Measurements from ENCODE around the gene TMEM9.

DNA sequence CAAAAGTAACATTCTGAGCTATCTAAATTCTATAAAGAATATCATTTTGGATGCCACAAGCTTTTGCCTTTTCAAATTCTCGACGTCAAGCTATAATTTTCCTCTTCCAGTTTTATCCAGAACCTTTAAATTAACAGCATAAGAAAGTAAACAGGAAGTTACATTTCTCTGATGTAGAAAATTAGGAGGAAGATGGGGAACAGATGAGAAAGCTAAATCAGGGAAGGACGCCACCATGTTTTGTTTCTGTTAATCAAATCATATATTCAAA, 8.9 kb upstream of the CAMSAP2 start:
- PRO-cap, 3 experiments = peak in 3 of 3 experiments; most common plus-strand start position 206 of the sequence (in 3)
- RAMPAGE, long total RNA, 2 experiments = no peak in any of the 2 experiments
- RRBS = no CpG with 5 or more reads among the region's 3 CpGs

DNA sequence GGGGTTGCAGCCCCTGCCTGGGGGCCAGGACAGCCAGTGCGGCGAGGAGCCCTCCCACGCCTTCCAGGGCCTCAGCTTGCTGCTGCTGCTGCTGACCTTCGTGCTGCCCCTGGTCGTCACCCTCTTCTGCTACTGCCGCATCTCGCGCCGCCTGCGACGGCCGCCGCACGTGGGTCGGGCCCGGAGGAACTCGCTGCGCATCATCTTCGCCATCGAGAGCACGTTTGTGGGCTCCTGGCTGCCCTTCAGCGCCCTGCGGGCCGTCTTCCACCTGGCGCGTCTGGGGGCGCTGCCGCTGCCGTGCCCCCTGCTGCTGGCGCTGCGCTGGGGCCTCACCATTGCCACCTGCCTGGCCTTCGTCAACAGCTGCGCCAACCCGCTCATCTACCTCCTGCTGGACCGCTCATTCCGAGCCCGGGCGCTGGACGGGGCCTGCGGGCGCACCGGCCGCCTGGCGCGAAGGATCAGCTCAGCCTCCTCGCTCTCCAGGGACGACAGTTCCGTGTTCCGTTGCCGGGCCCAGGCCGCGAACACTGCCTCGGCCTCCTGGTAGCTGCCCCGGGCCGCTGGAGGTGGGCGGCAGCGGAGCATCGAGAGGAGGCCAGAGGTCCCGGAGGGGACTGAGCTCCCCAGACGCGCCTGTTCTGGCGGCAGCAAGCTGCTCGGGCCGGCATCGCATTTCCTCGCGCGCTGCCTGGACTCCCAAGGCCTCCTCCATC, 949 bp downstream of the GPR25 start:
- PRO-cap, 3 experiments = no peak in any of the 3 experiments
- RAMPAGE, long total RNA, 2 experiments = no peak in any of the 2 experiments
- RRBS = 11% methylated on average over 26 of the region's 68 CpGs

- PRO-cap, 3 experiments = no peak in any of the 3 experiments
- RAMPAGE, long total RNA, 2 experiments = no peak in any of the 2 experiments
- RRBS = no CpG with 5 or more reads among the region's 6 CpGs
Measured at GRCh38 chr1:200899918-200900236, 5.2 kb downstream of the INAVA start.

DNA sequence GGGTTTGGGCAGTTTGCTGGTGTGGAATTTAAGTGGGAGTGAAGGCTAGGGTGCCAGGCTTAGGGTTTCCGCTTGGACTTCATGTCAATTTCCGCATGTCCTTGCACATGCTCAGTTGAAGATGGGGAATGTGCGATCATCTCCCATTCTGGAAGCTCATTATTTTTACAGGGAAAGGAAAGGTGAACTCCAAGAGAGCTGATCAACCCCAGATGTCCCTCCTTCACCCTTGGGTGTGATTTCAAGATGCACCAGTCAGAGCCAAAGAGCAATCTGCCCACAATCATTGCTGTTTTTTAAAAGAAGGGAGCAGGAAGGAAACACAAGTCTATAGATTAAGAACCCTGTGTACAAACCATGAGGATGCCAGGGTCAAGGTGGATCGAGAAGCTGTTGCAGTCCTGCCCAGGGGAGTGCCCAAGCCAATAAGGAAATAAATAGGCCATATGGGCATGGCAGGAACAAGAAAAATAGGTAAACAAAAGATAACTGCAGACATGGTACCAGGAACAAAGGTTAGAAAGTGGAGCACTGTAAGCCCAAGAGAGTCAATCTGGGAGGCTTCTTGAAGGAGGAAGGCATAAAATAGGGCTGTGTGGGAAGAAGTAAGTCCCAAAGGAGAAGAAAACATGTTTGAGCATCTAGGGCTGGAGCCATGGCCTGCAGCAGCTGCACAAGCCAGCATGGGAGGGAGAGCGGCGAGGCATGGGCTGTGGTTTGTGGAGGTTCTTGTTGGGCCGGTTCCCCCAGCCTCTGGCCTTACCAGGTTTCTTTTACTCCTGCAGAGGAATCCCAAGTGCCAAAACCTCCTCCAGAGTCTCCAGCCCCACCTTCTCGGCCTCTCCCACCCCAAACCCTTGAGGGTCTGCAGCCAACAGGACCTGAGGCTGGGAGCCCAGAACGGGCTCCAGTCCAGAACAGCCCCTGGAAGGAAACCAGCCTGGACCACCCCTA, 13.5 kb downstream of the INAVA start:
- PRO-cap, 3 experiments = no peak in any of the 3 experiments
- RAMPAGE, long total RNA, 2 experiments = no peak in any of the 2 experiments
- RRBS = no CpG with 5 or more reads among the region's 9 CpGs

DNA sequence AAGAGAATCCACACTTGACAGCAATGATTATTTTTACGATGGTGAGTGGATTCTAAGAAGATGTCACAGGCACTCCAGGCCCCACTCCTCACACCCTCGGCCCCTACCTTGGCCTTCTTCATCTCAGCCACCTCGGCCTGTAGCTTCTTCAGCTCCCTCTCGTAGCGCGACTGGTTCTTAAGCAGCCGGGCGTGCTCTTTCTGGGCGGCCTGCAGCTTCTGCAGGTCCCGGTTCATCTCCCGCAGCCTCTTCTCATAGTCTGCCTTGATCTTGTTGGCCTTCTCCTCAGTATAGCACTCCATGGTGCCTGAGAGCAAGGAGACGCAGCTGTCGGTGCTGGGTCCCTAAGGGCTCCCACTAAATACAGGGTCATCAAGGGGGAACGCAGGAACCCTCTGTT, 27.4 kb downstream of the KIF21B start:
- PRO-cap, 3 experiments = no peak in any of the 3 experiments
- RAMPAGE, long total RNA, 2 experiments = no peak in any of the 2 experiments
- RRBS = 93% methylated on average over 4 of the region's 14 CpGs

DNA sequence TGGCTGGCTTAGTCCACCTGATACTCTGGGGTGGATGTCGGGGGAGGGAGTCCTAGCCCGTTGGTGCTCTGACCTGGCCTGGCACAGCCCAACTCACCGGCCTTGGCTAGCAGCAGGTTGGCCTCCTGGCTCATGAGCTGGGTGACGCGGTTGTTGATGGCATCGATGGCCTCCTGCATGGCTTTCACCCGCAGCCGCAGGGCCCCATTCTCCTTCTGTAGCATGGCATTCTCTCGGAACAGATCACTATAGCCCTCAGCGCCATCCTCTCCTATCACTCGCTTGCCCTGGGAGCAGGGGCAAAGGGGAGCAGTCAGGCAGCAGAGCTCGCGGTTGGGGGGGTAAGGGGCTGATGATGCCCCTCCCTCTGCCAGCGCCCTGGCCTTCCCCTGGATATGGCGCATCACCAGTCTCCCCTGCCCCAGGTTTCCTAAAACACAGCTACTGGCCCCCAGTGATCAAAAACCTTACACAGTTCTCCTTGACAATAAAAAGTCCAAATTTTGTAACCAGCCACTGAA, 21.4 kb downstream of the KIF21B start:
- PRO-cap, 3 experiments = no peak in any of the 3 experiments
- RAMPAGE, long total RNA, 2 experiments = start-site peak on the minus strand in 1 of 2 experiments, centred at position 220 of the sequence, 27 reads per replicate
- RRBS = no CpG with 5 or more reads among the region's 15 CpGs

DNA sequence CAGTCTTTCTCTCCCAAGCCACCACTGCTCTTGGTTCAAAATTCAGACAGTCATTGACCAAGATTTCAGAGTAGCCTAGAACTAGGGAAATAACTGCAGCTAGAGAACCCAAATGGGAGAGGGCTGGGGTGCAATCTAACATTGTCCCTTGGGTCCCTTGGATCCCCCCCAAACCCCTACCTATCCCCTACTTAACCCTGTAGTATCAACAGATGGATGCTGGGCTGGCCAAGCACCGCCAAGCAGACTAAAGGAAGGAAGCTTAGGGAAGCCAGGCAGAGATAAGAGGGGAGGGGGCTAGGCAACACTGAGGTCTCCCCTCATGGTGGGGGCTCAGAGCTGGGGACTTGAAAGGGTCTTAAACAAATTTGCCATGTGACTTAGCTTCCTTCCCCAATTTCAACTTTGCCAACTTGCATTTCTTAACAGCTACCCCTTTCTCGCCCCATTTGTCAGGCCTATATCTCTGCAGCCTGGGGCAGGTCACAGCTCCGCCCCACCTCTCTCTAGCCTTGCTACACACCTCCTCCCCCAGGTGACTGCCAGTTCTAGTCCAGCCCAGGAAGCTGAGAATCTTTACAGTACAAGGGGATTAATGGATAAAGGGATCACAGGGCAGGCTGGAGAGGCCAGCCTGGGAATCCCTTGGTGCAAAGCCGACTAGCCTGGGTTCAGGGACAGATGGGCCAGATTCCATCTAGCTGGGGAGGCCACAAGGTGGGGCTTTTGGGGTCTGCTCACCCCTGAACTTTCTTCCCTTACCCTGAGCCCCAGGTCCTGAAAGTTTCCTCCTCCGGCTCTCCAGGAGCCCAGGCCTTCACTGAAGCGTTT, 3.4 kb downstream of the KIF21B start:
- PRO-cap, 3 experiments = no peak in any of the 3 experiments
- RAMPAGE, long total RNA, 2 experiments = no peak in any of the 2 experiments
- RRBS = no CpG with 5 or more reads among the region's 6 CpGs

DNA sequence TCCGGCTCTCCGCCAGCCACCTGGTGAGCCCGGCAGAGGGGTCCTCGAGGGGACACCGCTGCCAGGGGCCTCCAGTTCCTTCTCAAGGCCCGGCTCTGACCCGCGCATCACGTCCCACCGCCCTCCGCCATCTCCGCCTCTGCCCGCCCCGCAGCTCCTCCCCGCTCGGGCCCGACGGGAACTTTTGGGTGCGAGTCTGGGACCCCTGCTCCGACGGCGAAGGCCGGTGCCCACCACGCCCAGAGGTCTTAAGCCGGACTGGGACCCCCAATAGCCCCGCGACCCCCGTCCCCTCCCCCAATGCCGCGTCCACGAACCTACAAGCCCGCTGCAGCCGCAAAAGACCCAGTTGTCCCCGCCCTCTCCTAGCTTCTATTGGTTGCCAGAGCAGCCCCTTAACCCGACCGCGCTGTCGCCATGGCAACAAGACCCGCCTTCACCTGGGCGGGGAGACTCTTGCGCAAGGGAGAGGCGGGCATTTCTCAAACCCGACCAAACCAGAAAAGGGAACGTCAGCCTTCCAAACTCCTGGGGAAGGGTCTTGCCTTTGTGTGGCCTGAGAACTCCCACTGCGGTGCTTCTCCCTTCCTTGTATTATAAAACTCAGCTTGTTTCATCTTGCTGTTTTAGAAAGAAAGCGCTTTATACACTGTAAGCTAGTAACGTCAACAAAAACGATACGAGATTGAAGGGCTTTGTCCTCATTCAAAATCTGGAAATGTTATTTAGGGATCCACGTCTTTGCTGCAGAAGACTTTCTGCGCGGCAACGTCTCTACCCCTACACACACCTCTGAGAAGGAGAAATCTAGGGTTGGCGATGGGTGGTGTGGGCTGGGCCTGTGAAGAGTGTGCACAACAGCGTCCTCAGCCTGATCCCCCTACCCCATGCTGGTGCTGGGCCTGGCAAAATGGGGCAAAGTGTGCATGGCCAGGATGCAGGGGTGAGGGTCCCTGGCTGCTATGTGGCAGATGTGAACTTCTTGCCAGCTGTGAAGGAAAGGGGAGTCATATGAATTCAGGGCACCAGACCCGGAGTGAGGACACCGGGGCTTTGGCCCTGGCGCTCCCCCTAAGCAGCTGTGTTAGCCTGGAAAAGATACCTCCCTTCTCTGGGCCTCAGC, at the start of gene TMEM9:
Gene TMEM9, minus strand, starts transcription at position 347 of the 1,123 bp plus-strand sequence.
- PRO-cap, 3 experiments = peak in 3 of 3 experiments; most common plus-strand start position 495 of the sequence (in 3); most common minus-strand start position 367 of the sequence (in 2)
- RAMPAGE, long total RNA, 2 experiments = start-site peak on the minus strand in 2 of 2 experiments, centred at positions 332 to 344 of the sequence, 378 to 402 reads per replicate
- RRBS = 2% methylated on average over 5 of the region's 58 CpGs

DNA sequence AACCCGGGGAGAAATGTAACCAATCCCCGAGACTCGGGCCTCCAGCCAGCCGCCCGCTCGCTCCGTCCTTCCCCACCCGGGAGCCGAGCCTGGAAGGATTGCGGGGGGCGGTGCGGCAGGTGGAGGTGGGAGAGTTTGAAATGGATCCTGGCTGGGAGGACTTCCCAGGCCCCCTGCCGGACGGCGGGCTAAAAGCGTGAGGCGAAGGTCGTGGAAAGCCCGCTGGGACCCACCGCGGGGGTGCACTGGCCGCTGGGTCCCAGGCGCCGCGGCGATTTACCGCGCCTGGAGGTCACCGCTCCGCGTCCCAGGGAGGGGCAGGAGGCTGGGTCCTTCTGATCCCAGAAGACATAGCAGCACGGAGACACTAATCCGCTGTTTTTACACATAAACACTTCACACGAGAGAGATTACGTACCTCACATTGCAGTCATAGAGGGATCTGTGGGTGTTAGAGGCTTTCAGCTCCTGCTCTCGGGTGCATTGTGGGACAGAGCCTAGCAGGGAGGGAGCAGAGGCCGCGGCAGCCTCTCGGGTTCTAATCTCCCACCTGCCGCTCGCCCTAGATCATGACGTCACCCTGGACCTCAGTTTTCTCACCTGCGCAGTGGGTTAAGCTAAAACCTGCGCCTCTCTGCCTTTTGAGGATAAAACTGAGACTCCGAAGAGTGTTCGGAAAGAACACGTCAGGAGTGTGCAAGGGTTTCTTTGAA, 17.0 kb upstream of the TMEM9 start:
- PRO-cap, 3 experiments = peak in 3 of 3 experiments; most common plus-strand start position 95 of the sequence (in 2); most common minus-strand start position 67 of the sequence (in 1)
- RAMPAGE, long total RNA, 2 experiments = no peak in any of the 2 experiments
- RRBS = 1% methylated on average over 12 of the region's 47 CpGs

- PRO-cap, 3 experiments = no peak in any of the 3 experiments
- RAMPAGE, long total RNA, 2 experiments = no peak in any of the 2 experiments
- RRBS = no CpG with 5 or more reads among the region's 7 CpGs
Measured at GRCh38 chr1:201184791-201185413, 5.7 kb upstream of the IGFN1 start.

- PRO-cap, 3 experiments = no peak in any of the 3 experiments
- RAMPAGE, long total RNA, 2 experiments = no peak in any of the 2 experiments
- RRBS = no CpG with 5 or more reads among the region's 10 CpGs
Measured at GRCh38 chr1:201299772-201300536, 16.6 kb downstream of the PKP1 start.

DNA sequence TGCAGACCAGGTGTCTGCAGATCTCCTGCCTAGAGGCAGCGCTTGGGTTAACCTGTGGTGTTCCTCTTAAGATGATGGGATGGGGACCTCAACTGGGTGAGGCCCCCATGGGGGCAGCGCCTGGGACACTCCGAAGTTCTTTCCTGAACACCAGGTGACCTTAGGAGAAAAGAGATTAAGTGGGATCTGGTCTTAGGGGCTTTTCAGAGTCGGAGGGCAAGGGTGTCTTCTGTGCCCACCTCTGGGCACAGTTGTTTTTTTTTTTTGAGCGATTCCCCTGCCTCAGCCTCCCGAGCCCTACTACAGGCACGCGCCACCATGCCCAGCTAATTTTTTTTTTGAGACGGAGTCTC, 21.2 kb downstream of the TNNT2 start:
- PRO-cap, 3 experiments = no peak in any of the 3 experiments
- RAMPAGE, long total RNA, 2 experiments = no peak in any of the 2 experiments
- RRBS = no CpG with 5 or more reads among the region's 9 CpGs

DNA sequence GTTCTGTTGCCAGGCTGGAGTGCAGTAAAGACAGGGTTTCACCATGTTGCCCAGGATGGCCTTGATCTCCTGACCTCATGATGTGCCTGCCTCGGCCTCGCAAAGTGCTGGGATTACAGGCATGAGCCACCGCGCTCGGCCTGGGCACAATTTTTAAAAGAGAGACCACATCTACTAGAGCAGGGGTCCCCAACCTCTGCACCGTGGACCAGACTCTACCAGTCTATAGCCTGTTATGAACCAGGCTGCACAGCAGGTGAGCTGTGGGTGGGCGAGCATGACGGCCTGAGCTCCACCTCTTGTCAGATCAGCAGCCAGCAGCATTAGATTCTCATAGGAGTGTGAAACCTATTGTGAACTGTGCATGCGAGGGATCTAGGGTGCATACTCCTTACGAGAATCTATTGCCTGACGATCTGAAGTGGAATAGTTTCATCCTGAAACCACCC, 20.8 kb downstream of the TNNT2 start:
- PRO-cap, 3 experiments = no peak in any of the 3 experiments
- RAMPAGE, long total RNA, 2 experiments = no peak in any of the 2 experiments
- RRBS = no CpG with 5 or more reads among the region's 11 CpGs

GRCh38 chr1:201400394-201401571, 1.7 kb upstream of the LAD1 start:
- PRO-cap, 3 experiments = no peak in any of the 3 experiments
- RAMPAGE, long total RNA, 2 experiments = no peak in any of the 2 experiments
- RRBS = no CpG with 5 or more reads among the region's 12 CpGs

GRCh38 chr1:201404848-201405231, 5.7 kb upstream of the LAD1 start:
- PRO-cap, 3 experiments = no peak in any of the 3 experiments
- RAMPAGE, long total RNA, 2 experiments = no peak in any of the 2 experiments
- RRBS = no CpG with 5 or more reads among the region's 4 CpGs

GRCh38 chr1:201456590-201457456, 12.2 kb downstream of the PHLDA3 start:
- PRO-cap, 3 experiments = no peak in any of the 3 experiments
- RAMPAGE, long total RNA, 2 experiments = no peak in any of the 2 experiments
- RRBS = no CpG with 5 or more reads among the region's 10 CpGs

DNA sequence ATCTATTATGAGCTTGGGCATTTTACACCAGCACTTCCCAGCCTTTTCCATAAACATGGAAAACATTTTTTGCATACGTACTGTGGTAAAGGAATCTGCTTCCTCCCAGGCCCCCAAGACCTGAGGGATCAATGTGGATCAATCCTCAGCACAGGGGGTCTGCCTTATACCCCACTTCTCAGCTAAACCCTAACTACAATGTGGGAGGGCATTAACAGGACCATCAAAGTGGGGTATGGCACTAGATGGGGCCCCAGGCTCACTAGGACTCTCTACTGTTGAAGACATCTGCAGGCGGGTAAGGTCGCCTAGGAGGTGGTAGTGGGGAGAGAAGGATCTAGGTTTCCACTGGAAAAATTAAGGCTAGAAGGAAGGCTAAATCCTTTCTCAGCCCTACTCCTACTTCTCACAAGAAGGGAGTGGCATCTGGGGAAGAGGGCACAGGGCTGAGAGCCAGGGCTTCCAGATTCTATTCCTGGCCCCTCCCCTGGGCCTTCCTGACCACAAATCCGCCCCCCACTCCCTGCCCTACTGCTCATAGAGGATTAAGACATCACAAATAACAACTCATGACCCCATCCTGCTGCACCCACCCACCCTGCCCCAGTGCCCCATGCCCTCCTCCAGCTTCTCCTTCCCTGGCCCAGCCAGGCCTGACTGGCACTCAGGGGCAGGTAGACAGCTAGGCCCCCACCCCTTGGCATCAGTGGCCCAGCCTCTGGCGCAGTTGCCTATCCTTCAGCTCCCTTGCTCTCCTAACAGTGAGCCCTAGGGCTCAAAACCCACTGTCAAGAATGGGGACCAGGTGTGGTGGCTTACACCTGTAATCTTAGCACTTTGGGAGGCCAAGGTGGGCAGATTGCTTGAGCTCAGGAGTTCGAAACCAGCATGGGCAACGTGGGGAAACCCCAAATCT, 2.5 kb downstream of the PHLDA3 start:
- PRO-cap, 3 experiments = no peak in any of the 3 experiments
- RAMPAGE, long total RNA, 2 experiments = no peak in any of the 2 experiments
- RRBS = no CpG with 5 or more reads among the region's 7 CpGs

- PRO-cap, 3 experiments = peak in 1 of 3 experiments; most common minus-strand start chr1:201491864 (in 1)
- RAMPAGE, long total RNA, 2 experiments = no peak in any of the 2 experiments
- RRBS = no CpG with 5 or more reads among the region's 7 CpGs
Measured at GRCh38 chr1:201491484-201492037, 15.4 kb downstream of the CSRP1 start.

- PRO-cap, 3 experiments = no peak in any of the 3 experiments
- RAMPAGE, long total RNA, 2 experiments = no peak in any of the 2 experiments
- RRBS = no CpG with 5 or more reads among the region's 6 CpGs
Measured at GRCh38 chr1:201492885-201493456, 14.0 kb downstream of the CSRP1 start.

GRCh38 chr1:201505120-201505845, 1.6 kb downstream of the CSRP1 start:
- PRO-cap, 3 experiments = peak in 3 of 3 experiments; most common plus-strand start chr1:201505667 (in 2); most common minus-strand start chr1:201505587 (in 2)
- RAMPAGE, long total RNA, 2 experiments = no peak in any of the 2 experiments
- RRBS = no CpG with 5 or more reads among the region's 6 CpGs